Hair follicular keratinocyte (primary cell): ENCODE data around the gene AAGAB.

DNA sequence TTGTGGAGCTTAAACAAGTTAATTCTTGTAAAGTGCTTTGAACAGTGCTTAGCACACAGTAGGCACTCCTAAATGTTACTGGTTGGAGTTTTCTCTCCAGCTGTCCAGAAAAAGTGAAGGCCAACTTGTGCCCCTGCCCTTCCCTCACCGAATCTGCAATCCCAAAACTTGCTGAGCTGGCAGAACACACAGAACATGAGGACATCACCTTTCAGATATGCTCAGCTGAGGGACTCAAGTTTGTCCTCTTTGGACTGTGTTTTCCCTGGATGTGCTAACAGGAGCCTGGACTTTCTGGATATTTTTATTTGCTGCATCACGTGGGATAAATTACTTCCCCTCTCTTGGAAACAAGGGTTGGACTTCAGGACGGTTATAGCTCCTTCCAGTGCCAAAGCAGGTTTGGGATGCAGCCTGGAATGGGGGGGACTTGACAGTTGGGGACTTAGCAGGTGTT is 59.5 kb upstream of the SMAD6 start:
- RAMPAGE, long total RNA = no peak

- RAMPAGE, long total RNA = no peak
Observed at GRCh38 chr15:66649174-66649715, 52.8 kb upstream of the SMAD6 start.

DNA sequence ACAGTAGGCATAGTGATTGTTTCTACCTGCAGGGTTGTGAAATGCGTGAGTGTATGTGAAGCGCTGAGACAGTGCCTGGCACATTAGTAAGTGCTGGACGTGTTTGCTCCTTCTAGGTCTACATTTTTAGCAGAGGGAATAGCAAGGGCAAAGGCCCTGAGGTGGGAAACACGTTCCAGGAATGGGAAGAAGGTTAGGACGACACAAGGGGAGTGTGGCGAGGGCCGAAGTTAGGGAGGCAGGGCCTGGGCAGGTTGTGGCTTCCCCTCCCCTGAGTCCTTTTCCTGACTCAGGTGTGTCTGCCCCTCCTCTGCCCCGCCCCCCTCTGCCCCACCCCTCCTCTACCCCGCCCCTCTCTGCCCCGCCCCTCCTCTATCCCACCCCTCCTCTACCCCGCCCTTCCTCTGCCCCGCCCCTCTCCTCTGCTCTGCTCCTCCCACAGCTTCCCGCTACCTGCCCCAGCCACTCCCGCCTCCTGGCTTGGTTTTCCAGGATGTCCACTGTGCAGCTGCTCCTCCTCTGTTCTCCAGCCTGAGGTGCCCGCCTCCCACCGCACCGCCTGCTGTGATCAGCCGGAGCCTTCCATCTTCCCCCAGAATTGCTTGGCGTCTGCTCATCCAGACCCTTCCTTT is 31.1 kb upstream of the SMAD6 start:
- RAMPAGE, long total RNA = no peak

DNA sequence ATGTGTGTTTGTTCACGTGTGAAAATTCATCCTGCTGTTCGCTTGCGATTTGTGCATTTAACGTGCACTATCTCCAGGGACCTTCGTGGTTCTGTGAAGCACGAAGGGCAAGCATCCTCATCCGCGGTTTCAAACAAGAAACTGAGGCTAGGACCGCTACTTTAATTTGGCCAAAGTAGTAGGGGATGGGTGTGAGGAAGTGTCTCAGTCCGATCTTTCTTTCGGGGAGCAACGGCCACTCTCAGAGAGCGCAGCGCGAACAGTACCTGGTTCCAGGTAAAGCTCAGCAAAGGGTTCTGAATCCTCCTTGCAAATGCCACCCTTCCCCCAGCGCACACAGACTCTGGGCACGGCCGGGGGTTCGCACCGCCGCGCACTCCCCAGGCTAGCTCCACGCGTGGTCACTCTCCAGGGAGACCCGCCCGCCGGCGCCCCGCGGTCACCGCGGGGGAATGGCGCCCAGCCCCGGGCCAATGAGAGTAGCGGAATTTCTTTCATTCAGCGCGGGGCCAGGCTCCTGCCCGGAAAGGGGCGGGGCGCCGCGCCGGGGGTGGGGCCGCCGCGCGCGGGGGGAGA is 1.4 kb upstream of the SMAD6 start:
- RAMPAGE, long total RNA = no peak

DNA sequence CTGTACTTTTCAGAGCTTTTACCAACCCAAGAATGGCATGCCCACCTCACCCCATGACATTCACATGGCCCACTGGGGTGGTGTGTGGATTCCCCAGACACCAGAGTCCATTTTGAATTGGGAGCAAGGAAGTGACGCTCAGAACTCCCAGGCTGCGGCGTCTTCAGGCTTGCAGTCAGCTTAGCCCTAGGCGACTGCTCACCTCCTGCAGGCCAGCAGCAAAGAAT is 59.7 kb downstream of the SMAD6 start:
- RAMPAGE, long total RNA = no peak

- RAMPAGE, long total RNA = no peak
Observed at GRCh38 chr15:66841837-66842697, 140.0 kb downstream of the SMAD6 start.

DNA sequence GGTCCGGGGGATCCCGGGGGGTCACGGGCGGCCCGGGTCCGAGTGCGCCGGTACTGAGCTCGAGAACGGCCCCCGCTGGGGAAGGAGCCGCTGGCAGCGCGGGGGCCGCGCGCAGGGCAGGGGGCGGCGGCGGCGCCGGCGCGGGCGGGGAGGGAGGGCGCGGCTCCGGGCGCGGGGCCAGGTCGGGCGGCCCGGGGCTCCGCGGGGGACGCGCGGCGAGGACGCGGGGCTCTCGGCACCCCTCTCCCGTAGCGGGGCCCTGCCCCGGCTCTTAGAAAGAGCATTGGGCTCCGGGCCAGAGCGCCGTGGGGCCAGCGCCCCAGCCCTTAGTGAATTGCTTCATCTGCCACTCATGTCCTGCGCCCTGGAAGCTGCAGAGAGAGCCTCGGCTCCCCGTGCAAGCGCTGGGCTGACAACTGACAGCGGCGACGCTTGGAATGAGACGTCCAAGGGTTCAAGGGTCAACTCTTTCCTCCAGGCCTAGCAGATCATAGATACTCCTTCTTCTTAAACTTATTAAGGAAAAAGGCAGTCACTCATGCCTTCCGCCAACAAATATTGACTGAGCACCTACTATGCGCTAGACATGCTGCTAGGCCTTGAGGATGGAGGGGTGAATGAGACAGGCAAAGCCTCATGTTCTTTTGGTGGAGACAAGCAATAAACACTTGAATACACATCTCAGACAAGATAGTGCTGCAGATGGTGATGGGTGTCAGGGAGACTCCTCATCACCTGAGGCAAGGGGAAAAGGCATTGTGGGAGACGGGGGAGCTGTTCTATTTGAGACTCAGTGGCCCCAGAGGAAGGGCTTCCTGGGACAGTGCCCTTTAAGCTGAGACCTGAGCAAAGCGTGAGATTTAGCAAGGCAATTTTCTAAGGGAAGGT is 140.9 kb downstream of the SMAD6 start:
- RAMPAGE, long total RNA = no peak

GRCh38 chr15:66850896-66851645 is 149.0 kb downstream of the SMAD6 start:
- RAMPAGE, long total RNA = no peak

DNA sequence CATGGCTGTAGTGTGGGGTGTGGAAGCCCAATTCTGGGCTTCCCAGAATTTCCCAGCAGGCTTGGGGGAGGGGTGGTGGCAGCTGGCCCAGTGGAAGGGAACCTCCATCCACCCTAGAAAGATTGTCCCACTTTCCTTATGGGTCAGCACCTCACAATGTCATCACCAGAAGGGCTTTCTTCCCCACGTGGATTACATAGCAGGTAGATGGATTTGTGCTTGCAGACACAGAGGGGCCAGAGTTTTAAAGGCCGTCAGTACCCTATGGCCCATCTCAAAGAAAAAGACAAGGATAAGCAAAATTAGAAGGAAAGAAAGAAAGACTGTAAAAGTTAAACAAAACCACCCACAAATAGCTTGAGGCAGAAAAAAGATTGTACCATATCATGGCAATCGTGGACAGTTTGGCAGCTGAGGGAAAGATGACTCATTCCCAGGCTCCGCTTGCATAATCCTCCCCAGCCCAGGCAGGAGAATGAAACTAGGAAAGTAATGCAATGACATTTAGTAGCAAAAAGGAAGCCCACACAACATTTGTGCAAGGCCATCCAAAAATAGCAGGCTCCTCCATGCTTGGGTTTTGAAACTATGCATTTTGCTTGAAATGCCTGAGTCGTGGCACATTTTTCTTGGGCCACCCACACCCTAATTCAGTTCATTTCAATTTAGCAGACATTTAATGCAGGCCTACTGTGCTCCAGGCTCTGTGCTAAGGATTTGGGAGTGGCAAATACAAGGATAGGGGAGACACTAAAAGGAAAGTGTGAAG is 41.1 kb upstream of the SMAD3 start:
- RAMPAGE, long total RNA = no peak

DNA sequence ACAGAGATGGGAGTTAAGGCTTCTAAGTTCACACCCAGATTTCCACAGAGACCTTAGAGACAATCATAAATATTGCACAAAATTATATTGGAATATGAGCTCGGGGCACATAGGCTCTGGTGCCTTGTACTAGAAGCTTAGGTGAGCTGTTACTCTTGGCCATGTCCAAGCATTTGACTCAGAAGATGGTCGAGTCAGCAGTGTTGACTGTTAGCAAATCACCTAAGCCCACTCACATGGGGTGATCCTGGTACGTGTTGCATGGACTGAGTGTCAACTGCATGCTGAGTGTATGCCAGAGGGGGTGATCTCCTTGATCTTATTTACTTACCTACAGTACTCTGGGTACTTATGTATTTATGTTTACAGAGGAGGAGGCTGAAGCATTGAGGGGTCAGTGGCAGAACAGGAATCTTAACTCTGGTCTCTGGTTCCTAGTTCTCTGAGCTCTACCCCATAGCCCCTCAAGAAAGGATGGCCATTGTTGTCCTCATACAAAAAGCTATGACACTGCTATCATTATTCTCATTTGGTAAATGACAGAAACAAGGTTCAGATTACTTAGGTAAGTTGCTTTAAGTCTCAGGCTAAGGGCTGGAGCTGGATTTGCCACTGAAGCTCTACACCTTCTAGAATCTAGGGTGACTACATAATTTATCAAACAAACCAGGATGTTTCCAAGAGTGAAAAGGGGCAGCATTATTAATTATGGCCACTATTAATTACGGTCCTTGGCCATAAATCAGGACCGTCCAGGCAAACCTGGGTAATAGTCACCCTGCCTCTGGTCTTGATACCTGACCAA is 14.1 kb downstream of the SMAD3 start:
- RAMPAGE, long total RNA = no peak

DNA sequence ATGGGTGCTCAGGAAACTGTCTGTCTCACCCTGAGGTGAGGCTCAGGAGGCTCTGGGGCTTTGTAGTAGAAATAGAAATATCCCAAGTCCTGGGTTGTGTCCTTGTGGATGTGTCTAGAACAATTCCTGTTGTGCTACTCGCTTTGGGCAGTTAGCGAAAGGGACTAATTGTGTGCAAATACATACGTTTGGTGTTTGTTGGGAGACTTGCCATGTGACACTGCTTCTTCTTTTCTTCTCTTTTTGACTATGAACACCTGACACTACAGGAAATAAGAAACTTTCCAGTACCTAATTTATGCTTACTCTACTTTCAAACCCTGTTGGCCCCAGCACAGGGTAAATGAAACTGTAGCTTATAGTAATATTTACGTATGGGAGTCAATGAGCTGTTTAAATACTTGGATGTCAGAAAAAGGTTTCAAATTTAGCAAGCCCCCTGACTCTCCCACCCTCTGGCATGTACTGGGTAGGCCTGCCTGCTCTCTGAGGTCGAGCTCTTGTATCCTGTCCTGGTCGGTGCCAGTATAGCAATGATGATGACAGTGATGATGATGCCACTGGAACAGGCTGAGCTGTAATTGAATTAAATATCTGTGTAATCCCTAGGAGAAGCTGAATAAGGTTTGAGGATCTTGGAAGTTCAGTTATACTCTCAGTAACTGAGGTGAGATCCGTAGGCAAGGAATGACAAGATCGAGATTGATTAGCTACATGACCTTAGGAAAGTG is 35.8 kb downstream of the SMAD3 start:
- RAMPAGE, long total RNA = no peak

DNA sequence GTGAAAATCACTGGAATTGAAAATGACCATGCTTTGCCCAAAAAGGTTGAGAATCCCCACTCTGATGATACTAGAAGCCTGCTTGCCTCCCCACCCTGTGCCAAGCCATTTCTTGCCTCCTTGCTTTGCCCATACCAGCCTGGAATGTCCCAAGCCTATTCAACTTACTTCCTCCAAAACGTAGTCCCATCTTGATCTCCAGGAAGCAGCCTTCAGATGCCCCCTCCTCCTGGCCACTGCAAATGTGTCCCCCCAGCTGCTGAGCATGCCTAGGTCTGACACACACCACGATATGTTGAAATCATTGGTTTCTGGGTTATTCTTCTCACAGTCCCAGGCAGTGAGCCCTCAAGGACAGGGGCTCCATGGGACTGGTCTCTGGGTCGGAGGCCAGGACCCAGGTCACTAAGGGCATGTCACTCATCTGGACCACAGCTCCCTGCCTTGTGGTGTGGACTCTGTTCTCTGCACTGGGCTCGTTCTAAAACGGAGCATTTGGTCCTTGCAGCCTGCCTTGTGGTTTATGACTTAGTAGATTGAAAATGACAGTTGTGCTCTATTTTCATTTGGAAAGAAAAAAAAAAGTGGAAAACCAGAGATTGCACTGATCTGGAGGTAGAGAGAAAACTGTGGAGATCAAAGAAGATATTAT is 43.0 kb downstream of the SMAD3 start:
- RAMPAGE, long total RNA = no peak

- RAMPAGE, long total RNA = no peak
Observed at GRCh38 chr15:67119964-67120380, 54.6 kb downstream of the SMAD3 start.

- RAMPAGE, long total RNA = no peak
Observed at GRCh38 chr15:67126994-67127910, 61.9 kb downstream of the SMAD3 start.

DNA sequence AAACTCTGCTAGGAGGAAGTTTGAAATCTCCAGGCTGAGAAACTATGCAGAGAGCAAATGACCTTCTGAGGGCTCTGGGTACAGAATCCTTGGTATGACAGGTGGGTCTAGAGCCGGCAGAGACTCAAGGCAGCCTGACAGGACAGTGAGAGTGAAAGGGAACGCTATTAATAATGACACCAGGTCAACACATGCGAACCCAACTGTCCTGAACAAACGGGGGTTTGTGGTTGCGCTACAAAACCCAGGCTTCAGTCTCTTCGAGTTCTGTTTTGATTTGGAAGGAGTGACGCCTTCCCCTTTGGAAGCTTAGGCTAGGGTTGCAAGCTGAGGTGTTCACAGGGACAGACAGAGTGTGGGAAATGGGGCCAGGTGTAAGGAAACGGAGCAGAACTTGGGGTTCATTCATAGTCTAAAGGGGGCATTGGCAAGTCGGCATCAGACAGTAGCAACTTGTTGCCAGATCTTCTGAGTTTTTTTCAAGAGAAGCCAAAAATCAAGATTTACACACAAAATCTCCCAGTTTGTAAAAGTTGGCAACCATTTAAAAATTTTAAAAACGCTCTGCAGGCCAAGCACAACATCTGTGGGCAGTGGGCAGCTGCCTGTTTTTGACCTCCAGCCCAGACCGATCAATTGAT is 75.2 kb downstream of the SMAD3 start:
- RAMPAGE, long total RNA = no peak

DNA sequence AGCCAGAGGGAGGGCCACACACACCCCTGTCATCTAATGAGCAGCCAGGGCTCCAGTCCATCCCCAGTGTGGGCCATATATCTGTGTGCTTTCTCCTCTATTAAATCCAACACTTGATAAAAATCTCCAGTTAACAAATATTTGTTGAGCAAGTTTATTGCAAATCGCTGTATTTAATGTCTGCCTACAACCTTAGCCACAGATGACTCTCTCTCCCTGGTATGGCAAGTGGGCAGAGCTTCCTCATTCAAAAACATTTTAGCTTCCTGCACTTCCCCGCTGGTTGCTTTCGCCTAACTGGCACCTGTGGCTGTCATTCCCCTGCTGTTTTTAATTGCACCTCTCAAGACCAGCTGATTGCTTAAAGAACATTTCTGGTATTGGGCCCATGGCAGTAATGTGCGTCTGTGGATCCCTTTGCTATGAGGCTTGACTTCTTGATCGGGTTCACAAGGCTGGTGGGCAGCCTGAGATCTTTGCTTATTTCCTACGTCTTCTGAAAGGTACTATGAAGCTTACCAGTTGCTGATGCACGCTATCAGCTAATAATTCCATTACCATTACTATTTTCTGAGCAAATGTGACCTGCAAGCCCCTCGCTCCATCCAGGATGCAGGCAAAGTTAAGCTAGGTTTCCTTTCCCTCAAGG is 83.0 kb downstream of the SMAD3 start:
- RAMPAGE, long total RNA = no peak

DNA sequence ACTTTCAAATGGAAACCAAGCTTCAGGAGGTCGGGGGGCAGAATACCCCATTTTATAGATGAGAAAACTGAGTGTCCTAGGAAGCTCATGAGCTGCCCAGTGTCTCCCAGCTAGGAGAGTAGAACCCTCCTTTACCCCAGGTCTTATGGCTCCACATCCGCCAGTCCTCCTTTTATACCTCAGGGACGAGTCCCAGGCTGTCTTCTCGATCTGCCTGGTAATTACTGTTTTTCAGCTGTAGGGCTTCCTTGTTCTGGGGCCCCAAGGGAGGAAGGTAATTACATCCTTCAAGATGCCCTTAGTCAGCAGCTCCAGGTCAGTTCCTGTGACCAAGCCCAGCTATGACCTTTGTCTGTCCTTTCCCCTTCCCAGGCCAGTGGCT is 92.7 kb downstream of the AAGAB start:
- RAMPAGE, long total RNA = no peak

GRCh38 chr15:67240990-67241686 is 13.3 kb downstream of the AAGAB start:
- RAMPAGE, long total RNA = no peak

DNA sequence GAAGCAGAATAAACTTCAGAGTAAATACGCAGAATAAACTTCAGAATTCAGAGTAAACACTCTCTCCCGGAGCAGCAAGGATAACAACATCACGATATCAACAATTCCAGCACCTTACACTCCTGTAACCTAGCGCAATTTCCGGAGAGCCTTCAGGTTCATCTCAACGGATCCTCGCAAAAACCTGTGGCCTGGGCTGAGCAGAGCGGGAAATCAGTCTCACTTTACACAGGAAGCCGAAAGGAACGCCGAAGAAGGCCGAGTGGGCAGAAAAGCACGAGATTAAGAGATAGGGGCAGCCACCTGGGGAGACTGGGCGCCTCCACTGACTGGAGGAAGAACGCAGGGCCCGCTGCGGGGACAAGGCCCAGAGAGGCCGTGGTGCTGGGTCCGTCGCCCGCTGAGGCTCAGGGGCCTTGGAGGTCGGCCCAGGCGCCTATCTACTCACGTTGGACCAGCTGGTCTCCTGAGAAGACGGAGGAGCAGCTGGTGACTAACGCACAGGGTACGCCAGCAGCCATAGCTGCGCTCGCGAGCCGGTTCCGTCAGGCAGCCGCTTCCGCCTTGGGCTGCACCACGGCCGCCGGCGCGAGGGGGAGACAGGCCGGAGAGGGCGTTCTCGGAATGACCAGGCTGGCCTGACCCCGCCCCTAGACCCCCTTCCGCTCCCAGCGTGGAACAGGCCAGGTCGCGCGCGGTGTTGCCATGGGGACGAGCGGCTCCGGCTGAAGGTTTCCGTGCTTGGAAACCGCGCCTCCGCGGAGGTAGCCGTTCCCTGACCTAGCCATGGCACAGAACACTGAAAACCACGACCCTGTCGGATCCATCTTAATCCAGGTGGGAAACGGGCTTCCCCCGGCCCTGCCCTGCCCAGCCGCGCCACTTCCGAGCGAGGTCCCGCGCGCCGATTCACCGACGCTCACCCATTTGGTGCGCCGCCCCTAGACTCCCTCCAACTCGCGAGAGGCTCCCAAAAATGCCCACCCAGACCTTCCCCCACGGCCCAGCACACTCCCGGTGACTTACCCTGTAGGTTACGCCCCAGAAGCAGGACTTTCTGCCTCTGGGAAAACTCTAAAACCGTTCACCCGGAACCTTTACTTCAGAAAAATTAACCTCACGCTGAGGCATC is at the start of gene AAGAB:
TSS of gene AAGAB (minus strand) at position 551 of the 1,132 bp plus-strand sequence.
- RAMPAGE, long total RNA = start-site peak on the plus strand centred at position 725 of the sequence, 108 bp wide, 27 and 10 reads in 2 replicates

DNA sequence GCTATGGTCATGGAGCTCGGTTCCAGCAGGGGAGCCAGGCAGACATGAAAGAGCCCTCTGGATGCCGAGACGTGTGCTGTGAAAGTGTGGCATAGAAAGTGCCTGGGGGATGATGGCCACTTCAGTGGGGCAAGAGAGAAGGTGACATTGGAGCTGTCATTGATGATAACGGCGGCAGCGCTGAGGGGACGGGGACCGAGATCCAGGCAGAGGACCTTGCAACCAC is 15.8 kb downstream of the SKOR1 start:
- RAMPAGE, long total RNA = no peak